Left common carotid artery plus branches (tissue), 1 donor: ENCODE results near the gene NTNG2.

GRCh38 chr9:131214631-131215525, 61.4 kb downstream of the FAM78A start:
- PRO-cap, result no peak

- PRO-cap, result no peak
Measured at GRCh38 chr9:131218913-131220123, 57.0 kb downstream of the FAM78A start.

GRCh38 chr9:131280051-131280491, 3.8 kb upstream of the FAM78A start:
- PRO-cap, result no peak

DNA sequence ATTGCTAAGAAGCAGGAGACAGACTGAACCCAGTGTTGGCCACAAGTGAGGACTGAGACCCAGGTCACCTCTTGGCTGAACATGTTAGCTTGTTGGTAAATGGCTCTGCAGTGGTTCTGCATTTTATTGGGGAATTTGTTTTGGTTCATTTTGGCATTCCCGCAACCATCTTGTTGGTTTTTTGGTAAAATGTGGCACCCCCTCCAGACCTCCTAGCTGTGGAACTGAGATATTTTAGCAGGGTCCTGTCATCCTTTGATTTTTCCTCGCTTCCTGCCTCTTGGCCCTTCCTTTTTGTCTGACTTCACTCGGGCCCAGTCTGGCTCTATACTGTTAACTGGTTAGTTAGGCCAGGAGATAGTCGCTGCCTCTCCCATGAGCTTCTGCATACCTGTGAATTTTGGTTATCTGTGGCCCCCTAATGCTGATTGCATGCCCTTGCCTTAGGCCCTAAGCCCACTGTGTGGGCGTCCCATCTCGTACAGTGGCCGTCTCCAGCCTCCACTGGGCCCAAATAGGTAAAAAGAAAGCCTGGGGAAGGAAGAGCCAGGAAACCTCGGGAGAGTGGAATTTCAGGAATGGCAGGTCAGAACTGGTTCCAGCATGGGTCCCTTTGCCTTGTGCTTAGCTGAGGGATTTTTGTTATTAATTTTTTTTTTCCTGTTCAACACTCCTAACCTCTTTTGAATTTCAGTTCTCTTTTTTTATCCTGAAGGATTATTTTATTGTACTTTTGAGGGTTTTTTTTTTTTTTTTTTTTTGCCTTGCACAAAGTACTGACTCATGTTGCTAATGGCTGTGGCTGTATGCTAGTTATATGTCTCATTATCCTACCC, 3.2 kb downstream of the PRRC2B start:
- PRO-cap, result no peak

GRCh38 chr9:131400254-131401118, 6.6 kb downstream of the PRRC2B start:
- PRO-cap, result no peak

GRCh38 chr9:131402142-131402581, 8.3 kb downstream of the PRRC2B start:
- PRO-cap, result no peak

DNA sequence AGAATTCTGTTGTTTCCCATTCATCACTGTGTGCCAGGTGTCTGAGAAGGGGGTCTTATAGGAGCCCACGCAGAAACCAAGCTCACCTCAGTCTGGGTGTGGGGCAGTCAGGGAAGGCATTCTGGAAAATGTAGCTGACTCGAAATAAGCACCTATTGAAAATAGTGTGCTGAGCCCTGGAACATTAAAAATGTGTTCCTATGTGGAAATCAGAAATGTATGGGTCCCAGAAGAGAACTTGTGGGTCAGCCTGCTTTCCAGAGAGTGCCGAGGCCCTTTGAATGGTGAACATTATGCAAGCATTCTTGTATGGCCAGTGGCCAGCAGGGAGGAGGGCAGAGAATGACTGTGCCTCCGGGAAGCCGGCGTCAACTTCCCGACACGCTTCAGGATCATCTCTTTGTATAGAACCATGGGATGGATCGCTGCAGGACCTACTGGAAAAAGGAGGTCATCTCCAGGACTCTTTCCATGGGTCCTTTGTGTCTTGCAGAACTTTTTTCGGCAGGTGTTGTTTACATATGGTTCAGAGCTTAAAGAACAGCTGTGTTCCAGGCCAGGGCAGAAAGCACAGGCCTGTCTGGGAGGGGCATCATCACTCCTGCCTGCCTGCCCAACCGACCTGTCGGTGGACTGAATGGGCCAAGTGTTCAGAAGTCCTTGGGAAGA, 8.8 kb downstream of the PRRC2B start:
- PRO-cap, result bidirectional peak, plus-strand start at position 409 of the sequence, minus-strand start at position 266 of the sequence

- PRO-cap, result no peak
Measured at GRCh38 chr9:131421614-131421857, 27.6 kb downstream of the PRRC2B start.

GRCh38 chr9:131447528-131447973, 53.7 kb downstream of the PRRC2B start:
- PRO-cap, result no peak

GRCh38 chr9:131467448-131468346, 35.0 kb upstream of the POMT1 start:
- PRO-cap, result no peak

DNA sequence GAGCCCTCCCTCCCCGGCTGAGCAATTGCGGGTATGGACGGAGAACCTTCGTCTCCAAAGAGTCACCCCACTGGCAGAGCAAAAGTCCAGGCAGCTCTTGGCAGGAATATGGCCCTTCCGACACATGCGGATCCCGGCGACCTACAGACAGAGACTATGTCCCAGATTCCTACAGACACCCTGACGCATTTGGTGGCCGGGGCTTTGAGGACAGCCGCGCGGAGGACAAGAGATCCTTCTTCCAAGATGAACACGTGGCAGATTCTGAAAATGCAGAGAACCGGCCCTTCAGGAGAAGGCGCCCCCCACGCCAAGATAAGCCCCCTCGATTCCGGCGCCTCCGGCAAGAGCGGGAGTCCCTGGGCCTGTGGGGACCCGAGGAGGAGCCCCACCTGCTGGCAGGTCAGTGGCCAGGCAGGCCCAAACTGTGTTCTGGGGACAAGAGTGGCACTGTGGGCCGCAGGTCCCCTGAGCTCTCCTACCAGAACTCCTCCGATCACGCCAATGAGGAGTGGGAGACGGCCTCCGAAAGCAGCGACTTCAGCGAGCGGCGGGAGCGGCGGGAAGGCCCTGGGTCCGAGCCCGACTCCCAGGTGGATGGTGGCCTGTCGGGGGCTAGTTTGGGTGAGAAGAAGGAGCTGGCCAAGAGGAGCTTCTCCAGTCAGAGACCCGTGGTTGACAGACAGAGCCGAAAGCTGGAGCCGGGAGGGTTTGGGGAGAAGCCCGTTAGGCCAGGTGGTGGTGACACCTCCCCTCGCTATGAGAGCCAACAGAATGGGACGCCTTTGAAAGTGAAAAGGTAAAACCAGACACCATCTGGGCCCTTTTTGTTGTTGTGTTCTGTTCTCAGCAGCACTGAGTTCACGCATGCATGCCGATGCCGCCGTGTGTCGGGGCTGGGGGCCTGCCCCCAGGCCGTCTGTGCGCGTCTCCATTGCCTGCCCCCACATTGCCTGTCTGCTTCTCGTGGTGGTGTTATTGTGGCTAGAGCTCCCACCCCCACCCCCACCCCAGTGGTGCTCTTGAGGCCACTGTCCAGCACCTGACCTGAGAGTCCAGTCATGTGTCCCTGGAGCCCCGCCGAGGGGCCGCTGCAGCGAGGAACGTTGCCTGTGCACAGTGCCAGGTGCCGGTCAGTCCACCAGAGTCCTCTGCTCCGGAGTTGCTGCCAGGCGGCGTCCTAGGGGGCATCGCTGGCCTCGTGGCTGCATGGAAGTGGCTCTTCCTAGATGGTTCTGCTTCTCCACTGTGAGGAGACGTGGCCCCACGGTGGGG, 26.5 kb upstream of the POMT1 start:
- PRO-cap, result no peak

DNA sequence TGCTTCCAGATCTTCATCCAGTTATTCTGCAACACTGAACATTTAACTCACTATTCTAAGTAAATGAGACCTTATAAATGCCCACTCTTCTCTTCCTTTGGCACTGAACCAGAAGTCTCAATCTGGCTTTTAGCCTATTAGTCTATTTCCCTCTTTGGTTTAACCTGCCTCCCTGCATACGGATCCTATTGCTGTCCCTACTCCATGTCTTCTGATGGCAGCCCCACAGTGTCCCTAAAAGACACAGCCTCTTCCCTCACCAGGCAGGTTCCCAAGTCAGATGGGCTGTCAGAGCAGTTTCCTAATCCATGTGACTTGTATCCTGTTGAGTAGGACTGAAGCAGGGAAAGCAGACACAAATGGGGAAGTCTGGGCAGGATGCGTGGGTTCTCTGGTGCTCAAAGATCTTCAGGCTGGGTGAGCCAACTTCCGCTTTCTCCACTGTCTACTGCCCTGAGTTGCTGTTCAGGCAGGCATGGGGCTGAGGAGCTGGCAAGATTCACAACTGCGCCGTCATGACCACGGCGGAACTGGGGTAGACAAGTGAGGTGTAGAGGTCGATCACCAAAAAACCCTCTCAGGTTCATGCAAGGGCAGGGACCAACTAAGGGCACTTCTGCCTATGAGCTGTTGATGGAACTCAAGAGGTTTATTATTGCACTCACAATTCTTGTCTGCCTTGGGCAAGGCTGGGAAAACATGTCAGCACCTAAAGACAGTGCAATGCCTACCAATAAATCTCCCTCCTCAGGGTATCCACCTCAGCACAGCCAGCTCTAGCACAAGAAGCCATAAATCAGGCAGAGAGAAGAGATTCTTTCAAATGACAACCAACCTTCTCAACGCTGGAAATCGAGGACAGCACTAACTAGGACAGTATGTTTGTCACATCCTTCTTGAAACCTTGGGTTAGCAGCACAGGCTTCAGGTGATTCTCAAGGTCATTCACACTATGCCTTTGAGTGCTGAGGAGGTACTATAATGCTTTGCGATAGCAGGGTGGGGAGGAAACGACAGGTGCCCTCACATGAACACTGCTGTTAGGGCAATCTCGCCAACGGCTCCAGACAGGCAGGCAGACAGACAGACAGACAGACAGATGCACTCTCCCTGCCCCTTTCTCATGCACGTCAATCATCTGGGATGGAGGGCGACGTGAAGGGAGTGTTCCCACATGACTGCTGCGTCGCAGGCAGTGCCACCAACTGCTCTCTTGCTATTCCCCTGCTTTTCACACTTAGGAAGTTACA, 83.3 kb downstream of the RAPGEF1 start:
- PRO-cap, result no peak

DNA sequence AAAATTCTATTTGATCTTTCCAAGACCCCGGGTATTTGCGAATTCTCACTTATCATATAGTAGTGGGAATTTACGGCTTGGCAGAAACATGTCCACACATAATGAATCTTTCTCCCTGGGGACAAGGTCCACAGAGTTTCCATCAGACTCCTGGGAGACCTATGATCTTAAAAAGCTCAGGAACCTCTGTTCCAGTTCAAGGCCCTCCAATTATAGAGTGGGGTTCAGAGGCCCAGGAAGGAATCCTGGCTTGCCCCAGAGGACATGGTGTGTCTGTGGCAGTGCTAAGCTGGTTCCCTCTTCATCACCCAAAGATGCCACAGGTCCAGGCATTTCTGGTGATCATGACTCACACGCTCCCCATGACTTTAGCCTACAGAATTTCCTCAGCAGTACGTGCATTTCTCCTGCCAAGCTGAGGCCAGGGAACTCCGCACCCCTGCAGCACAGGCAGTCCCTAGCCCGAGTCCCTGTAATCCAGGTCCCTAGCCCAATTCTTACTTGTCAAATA, 12.6 kb downstream of the RAPGEF1 start:
- PRO-cap, result no peak

DNA sequence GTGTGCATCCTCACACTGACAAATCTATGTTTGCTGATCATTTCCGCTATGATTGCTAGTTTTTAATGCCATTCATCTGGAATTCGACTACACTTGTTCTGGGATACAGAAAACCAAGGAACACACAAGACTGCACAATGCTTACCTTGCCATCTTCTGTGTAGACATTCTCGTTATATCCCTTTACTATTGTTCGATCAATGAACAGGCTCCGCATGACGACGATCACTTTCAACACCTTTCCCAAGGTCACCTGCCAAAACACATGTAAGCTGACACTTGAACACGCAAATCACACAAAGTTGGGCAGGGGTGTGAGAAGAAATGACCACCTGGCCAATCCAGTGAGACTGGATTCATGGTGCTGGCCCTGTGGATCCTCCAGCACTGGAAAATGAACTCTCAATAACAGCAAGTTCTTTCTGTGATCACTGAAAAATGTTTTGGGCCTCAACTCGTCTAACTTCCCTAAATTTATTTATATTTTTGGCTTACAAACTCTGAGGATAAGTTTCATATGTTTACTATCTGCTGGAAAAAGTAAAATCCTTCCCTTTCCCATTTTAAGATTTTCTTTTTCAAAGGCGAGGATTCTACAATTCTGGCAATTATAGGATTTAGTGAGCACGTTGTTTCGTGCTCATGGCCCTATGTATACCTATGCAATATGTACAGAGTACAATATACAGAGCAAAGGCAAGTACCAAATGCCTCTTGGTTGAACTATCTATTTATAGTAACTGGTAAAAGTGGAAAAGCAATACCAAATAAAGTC, 154.1 kb upstream of the RAPGEF1 start:
- PRO-cap, result no peak

DNA sequence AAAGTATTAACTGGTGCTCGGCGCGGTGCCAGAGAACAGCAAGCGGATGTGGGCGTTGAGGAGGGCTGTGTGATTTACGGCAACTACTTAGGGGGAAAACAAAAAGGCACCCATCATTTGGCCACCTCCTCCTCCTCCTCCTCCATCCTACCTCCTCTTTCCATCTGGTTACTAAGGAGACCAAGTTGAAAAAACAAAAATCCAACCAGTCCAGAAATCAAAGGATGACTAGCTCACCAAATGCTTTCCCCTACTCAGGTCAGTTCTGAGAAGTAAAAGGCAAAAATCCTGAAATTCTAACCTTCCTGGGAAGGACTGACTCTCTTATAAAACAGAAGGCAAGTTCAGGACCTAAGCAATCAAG, 1.2 kb downstream of the MED27 start:
- PRO-cap, result no peak

- PRO-cap, result no peak
Measured at GRCh38 chr9:132161862-132162223, at the start of gene NTNG2. Gene NTNG2, plus strand, starts transcription at chr9:132162058.

DNA sequence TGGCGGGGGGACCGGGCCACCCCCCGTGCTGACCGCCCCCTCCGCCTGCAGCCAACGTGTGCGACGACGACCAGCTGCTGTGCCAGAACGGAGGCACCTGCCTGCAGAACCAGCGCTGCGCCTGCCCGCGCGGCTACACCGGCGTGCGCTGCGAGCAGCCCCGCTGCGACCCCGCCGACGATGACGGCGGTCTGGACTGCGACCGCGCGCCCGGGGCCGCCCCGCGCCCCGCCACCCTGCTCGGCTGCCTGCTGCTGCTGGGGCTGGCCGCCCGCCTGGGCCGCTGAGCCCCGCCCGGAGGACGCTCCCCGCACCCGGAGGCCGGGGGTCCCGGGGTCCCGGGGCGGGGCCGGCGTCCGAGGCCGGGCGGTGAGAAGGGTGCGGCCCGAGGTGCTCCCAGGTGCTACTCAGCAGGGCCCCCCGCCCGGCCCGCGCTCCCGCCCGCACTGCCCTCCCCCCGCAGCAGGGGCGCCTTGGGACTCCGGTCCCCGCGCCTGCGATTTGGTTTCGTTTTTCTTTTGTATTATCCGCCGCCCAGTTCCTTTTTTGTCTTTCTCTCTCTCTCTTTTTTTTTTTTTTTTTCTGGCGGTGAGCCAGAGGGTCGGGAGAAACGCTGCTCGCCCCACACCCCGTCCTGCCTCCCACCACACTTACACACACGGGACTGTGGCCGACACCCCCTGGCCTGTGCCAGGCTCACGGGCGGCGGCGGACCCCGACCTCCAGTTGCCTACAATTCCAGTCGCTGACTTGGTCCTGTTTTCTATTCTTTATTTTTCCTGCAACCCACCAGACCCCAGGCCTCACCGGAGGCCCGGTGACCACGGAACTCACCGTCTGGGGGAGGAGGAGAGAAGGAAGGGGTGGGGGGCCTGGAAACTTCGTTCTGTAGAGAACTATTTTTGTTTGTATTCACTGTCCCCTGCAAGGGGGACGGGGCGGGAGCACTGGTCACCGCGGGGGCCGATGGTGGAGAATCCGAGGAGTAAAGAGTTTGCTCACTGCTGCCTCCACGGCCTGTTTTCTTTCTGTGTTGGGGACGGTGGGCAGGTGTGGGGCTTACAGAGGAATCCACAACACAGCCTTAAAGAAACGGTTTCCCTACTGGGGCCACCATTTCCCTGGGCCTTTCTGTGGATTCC, 80.3 kb downstream of the NTNG2 start:
- PRO-cap, result no peak

DNA sequence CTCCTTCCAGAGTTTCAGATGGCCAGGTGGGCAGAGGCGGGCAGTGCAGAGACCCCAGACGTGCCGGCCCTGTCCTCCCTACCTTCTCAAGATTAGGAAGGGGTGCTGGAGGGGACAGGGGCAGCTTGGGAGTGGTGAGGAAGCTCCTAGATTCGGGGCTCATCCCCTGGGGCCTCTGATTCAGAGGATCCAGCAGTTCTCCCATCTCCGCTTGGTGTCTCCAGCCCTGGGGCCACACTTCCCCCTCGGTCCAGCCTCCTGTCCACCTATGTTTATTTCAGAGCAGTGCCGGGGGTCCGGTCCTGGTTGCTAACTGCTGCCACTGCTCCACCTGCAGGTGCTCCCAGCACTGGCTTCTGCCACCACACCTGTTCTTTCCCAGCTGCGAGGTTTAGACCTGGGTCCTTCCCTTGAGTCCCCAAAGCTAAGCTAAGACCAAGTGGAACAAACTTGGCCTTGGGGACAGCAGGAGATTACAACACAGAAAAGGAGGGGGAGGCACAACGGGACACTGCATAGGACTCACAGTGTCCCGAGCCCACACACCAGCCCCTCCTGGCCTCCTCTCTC, 81.5 kb downstream of the NTNG2 start:
- PRO-cap, result no peak

- PRO-cap, result no peak
Measured at GRCh38 chr9:132288084-132288938, 66.5 kb downstream of the SETX start.

DNA sequence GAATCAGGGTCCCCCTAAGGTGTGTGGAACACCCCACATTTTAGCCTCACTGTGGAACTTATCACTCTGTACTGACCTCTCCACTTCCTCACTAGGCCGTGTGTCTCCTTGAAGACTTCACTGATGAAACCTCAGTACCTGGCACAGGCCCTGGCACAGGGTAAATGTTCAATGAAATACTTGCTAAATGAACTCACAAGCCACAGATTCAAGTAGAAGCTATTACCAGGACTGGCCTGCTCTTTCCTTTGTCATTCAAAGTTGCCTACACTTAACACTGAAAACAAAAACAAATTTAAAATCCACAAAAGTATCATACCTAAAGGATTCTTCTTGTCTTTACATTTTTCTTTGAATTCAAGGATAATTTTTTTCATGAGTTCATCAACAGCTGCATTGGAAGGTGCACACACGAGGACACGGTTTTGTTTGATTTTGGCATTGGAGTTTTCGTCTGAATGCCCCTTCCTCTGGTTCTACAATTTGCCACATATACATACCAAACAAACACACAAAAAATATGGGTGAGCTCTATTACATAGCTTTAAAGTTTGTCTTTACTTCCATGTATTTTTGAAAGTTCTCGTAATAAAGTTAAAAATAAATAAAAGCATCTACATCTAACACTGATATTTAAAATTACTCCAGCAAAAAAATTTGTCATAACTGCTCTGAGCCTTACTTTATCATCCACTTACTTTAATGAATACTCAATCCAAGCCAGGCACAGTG, 59.1 kb downstream of the SETX start:
- PRO-cap, result no peak